Kidney (tissue), 2 donors: ENCODE measurements around a stretch of chr7.

DNA sequence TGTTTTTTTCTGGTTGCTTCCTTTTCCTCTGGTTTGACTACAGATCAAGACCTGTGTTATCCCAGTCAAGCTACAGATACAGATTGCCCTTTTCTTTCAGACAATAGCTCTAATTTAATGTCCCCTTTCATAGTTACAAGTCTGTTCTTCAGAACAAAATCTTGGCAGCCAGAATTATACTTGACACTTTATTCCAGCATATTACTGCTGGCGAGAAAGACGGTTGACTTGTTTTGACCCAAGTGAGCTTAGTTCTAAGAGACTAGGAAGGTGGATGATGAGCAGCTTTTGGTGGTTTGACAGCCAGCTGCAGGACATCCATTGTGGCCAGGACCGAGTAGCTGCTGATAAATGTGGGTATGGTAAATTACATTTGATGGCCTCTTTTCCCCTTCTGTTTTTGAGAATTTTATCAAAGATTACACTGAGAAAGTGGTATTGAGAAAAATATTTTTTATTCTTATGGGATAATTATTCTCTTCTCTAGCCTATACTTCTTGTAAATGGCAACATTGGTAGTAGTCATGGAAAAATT, 26.7 kb downstream of the NRF1 start:
- PRO-cap: no peak
- RRBS: no CpG with 5 or more reads among the region's 3 CpGs

GRCh38 chr7:129731026-129731584, 119.6 kb downstream of the NRF1 start:
- PRO-cap: no peak
- RRBS: no CpG with 5 or more reads among the region's 10 CpGs

DNA sequence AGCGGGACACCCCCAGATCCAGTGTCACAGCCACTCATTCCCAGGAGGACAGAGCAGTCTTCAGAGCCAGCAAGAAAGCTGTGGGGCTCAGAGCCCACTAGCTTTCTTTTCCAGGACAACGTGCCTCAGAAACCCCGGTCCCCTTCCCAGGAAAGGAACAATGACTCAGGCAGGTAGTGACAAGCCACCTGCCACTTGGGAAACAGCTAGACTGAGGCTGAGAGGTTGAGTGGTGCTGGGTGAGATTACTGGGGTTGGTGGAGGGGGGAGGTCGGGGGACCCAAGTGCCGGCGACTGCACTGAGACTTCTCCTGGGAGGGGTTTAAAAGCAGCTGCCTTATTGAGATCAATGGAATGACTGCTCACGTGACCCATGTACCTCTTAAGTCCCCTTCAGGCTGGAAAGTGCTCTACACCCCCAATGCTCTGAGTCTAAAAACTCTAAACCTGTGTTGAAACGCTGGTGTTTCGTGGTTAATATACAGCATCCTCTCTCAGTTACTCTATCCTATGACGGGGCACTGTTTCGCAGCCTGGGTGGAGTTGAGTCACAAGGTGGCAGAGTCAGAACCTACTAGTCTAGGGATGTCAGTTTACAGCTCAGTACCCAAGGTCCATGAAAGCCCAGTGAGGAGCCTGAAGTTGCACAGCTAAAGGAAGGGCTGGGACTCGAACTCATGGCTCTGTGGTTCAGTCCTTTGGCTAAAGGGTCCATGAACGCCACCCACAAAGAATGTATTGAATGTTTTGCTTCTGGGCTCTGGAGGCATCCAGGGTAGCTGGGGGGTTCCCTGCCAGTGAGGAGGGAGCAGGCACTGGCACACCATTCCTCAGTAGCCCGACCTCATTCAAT, 123.4 kb downstream of the UBE2H start:
- PRO-cap: no peak
- RRBS: no CpG with 5 or more reads among the region's 14 CpGs

DNA sequence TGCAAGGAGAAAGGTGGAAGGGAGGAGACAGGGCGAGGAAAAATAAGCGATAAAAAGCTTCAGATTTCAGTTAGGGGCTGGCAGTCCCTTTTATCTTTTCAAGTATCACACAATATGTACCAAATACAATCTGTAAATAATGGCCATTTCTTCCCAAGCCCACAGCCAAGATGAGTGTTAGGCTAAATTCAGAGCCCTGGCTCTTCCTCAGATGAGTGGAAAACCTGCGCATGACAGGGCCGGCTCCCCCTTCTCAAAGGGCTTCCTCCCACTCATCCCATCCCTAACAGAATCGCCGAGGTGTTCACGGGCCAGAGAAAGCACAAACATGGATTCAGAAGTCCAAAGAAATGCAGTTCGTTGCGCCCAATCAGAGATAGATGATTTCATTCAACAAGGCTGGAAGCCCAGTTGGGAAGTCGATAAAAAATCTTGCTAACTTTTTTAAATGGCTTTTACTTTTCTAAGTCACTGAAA, 121.9 kb downstream of the UBE2H start:
- PRO-cap: no peak
- RRBS: no CpG with 5 or more reads among the region's 10 CpGs

DNA sequence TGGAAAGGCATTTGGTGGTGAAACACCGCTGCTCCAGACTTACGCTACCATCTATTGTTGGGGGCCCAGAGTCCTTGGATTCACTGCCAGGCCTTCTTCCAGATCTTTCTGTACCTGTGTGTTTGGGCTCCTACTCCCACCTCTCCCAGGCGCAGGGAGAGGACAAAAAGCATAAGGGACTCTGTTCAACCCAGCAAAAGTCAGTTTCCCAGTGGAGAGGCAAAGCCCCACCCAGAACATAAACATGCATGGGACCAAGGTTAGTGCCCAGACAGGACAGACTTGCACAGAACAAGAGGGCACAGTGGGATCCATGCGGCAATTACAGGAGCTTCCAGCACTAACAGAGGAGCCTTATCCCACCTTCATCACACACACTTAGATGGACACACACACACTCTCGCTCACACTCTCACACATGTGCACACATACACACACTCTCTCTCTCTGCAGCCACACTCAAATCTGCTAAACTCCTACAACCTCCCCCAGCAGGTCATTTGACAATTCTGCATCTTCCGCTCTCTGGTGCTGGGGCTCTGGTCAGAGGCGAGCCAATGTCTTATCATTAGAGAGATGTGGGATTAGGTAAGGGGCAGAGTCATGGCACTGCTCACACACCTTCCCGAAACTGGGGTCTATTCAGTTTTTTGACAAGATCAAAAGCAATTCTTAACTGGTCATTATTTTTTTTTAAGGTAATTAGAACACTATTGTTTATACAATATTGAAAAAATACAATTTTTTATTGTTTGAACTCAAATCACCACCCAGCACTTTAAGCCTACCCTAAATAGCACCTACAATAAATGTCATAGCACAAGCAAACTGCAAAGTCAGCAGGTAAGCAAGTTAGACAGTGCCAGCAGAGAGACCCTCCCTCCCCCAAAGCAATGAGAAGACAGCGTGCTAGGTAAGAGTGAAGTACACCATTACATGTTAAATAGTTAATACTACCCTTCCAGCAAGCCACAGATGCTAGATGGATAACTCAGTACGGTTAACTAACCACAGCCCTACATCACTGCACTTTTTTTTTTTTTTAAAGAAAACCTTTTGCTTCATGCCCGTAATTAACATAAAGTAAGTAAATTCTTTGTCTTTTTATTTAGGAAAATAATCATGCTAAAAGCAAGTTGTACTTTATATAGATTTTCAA, 120.3 kb downstream of the UBE2H start:
- PRO-cap: no peak
- RRBS: no CpG with 5 or more reads among the region's 11 CpGs

GRCh38 chr7:129862465-129863206, 90.1 kb downstream of the UBE2H start:
- PRO-cap: no peak
- RRBS: no CpG with 5 or more reads among the region's 4 CpGs

DNA sequence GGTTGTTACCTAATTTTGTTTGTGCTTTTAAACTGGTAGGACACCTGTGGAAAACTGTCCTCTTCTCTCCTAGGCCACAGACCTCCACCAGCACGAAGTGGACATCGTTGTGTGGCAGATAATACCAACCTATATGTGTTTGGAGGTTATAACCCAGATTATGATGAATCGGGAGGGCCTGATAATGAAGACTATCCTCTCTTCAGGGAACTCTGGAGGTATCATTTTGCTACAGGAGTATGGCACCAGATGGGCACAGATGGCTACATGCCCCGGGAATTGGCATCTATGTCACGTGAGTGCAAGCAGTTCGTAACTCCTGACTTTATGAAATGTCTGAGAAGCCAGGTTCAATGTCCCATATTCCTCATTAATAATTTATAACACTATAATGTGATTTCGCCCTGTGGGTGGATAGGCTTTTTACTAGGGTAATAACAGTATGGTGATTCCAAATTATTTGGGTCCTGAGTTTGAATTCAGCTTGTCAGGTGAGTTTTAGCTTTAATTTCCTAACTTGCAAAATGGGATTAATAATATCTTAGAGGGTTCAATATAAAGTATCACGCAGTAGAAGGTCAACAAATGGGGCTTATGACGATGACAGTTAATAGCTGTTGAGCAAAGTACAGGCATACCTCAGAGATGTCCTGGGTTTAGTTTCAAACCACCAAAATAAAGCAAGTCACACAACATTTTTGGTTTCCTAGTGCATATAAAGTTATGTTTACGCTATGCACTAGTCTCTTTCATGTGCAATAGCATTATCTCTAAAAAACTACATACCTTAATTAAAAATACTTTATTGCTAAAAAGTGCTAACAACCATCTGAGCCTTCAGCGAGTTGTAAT, 46.3 kb downstream of the KLHDC10 start:
- PRO-cap: no peak
- RRBS: no CpG with 5 or more reads among the region's 11 CpGs

- PRO-cap: no peak
- RRBS: 13% methylated on average over 3 of the region's 41 CpGs
These were observed 50.8 kb downstream of the TMEM209 start for GRCh38 chr7:130153966-130155241.

GRCh38 chr7:130201616-130202831, 3.2 kb downstream of the TMEM209 start:
- PRO-cap: no peak
- RRBS: no CpG with 5 or more reads among the region's 11 CpGs

GRCh38 chr7:130273040-130273898, 6.6 kb downstream of the CPA2 start:
- PRO-cap: no peak
- RRBS: 3% methylated on average over 10 of the region's 26 CpGs

DNA sequence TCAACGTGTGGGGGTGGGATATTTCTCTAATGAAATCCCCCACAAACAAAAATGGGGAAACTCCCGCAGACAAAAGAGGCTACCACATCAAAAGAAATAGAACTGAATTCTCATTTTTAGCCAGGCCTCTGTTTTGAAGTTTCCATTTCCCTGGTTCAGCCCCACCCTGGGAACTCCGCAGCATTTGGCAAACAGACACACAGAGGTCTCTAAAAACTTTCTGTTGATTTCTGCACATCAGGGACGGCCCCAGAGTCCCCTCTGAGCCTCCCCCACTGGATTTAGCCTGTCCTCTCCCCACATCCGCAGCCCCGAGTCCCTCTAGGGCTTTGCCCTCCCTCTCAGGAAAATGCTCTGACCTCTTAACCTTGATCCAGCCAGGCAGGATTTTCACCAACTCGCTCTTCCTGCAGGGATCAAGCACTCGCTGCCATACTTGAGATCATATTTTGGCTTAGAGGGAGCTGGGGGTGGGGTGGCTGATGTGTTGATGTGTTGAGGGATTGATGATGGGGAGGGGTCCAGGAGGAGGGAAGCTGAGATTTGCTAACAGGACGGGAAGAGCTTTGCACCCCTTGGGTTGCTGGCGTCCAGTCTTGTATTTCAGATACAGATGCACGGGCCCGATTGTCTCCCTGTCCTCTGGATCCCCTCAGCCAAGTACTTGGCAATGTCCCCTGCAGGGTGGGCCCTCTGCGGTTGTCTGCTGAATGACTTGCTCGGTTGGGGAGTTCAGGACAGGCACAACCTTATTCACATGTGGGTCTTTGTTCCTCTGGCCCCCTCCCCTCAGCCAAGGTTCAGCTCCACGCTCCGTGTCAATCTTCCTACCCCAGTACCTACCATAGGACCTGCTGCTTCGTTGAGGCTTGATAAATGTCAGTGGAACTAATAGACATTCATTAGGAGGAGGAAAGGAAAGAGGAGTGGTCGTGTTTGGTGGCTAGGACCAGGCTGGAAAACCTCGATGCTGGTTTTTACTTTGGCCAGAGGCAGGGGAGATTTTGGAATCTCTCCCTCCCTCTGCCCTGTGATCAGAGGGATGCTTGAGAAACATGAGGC, 6.9 kb downstream of the CPA5 start:
- PRO-cap: no peak
- RRBS: no CpG with 5 or more reads among the region's 19 CpGs

DNA sequence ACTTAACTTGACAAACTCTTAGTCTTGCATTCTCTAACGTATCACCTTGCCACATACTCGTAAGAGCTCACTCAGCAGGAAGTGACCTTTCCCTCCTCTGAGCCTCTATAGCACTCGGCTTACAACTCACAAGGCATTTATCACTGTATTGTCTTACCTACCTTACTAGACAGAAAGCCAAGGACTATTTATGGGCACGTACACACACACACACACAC, 21.2 kb downstream of the CEP41 start:
- PRO-cap: no peak
- RRBS: no CpG with 5 or more reads among the region's 4 CpGs

DNA sequence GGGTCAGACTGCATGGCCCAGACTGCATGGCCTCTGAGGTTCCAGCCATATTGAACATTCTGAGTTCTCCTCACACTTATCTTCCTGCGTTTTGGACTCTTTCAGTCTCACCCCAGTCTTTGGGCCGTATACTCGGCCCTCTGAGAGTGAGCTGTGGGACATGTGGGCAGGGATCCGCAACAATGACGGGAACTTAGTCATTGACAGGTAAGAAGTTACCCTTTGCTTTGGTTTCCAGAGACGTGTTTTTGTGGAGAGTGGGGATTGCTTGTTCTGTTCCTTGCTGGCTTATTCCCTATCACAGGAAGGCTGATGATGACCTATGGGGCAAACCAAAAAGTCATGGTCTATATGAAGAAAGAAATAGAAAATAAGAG, 8.8 kb downstream of the MEST start:
- PRO-cap: no peak
- RRBS: no CpG with 5 or more reads among the region's 6 CpGs

GRCh38 chr7:130517541-130518346, 25.9 kb downstream of the MEST start:
- PRO-cap: no peak
- RRBS: no CpG with 5 or more reads among the region's 5 CpGs

- PRO-cap: no peak
- RRBS: no CpG with 5 or more reads among the region's 4 CpGs
These were observed 29.0 kb downstream of the MEST start for GRCh38 chr7:130520648-130521423.

DNA sequence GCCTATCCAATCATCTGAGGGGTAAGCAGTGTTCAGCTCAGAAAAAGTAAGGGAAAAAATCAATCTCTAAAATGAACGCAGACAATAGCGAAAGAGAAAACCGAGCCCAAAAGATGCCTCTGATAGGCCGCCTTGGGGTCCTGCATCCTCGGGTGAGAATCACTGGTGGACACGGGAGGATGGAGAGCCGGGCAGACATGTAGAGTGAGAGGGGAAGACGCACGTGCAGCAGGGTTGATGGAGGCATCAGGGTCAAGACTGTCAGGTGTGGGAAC, 39.9 kb downstream of the MEST start:
- PRO-cap: no peak
- RRBS: no CpG with 5 or more reads among the region's 9 CpGs

GRCh38 chr7:130534670-130535560, 43.0 kb downstream of the MEST start:
- PRO-cap: no peak
- RRBS: no CpG with 5 or more reads among the region's 13 CpGs

DNA sequence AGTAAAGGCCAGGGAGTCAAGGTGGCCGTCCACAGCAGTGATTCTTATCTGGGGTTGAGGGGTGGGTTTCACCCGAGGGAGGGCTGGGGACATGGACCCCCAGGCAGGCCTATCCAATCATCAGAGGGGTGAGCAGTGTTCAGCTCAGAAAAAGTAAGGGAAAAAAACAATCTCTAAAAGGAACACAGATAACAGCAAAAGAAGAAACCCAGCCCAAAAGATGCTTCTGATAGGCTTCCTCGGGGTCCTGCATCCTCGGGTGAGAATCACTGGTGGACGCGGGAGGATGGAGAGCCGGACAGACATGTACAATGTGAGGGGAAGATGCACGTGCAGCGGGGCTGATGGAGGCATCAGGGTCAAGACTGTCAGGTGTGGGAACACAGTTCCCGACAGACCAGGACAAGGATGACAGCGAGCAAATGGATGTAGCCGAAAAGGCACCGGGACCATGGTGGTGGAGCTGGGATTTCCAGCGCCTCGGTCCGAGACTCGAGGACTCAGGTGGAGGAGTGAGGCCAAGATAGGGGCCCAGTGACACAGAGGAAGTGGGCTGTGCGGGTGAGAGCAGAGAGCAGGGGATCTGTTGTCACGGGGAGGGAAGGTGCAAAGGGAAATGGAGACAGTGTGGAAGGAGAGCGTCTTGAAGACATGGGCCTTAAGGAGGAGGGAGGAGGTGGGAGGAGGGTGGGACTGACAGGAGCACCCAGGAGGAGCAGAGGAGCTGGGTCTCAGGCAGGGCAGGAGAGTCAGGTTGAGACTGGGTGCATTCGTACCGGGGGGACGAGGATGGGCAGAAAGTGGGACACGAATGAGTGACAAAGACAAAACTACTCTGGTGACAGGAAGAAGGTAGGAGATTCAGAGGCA, 44.7 kb downstream of the MEST start:
- PRO-cap: no peak
- RRBS: no CpG with 5 or more reads among the region's 24 CpGs

DNA sequence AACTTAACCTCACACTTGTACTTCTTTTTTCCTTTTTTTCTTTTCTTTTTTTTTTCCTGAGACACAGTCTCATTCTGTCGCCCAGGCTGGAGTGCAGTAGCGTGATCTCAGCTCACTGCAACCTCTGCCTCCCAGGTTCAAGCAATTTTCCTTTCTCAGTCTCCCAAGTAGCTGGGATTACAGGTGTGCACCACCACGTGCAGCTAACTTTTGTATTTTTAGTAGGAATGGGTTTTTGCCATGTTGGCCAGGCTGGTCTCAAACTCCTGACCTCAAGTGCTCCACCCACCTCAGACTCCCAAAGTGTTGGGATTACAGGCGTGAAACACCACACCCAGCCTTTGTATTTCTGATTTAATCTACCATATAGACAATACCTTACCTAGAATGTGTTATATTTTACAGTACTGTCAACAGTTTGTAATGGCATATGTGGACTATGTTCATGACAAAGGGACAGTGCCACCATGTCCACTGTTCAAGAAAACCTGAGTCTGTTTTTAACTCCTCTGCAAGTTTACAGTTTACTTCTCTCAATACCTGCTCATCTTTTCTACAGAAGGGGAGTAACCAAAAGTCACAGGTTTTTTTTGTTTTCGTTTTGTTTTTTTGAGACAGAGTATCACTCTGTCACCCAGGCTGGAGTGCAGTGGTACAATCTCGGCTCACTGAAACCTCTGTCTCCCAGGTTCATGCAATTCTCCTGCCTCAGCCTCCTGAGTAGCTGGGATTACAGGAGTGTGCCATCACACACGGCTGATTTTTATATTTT, 223.9 kb upstream of the KLF14 start:
- PRO-cap: no peak
- RRBS: no CpG with 5 or more reads among the region's 7 CpGs

- PRO-cap: no peak
- RRBS: no CpG with 5 or more reads among the region's 9 CpGs
These were observed 254.7 kb upstream of the KLF14 start for GRCh38 chr7:130988236-130989607.